Cardiac atrium fibroblast (primary cell): ENCODE measurements around a stretch of chr10.

- RAMPAGE, long total RNA: no peak
Measured at GRCh38 chr10:110215746-110216271, 8.4 kb downstream of the MXI1 start.

- RAMPAGE, long total RNA: no peak
Measured at GRCh38 chr10:110244982-110246097, 37.9 kb downstream of the MXI1 start.

GRCh38 chr10:110651548-110651899 is 7.4 kb downstream of the RBM20 start:
- RAMPAGE, long total RNA: no peak

- RAMPAGE, long total RNA: no peak
Measured at GRCh38 chr10:110680865-110681477, 36.8 kb downstream of the RBM20 start.

GRCh38 chr10:110827660-110828307 is 43.9 kb upstream of the PDCD4 start:
- RAMPAGE, long total RNA: no peak

GRCh38 chr10:110843695-110844512 is 27.8 kb upstream of the PDCD4 start:
- RAMPAGE, long total RNA: no peak

- RAMPAGE, long total RNA: no peak
Measured at GRCh38 chr10:110860450-110861279, 11.1 kb upstream of the PDCD4 start.

DNA sequence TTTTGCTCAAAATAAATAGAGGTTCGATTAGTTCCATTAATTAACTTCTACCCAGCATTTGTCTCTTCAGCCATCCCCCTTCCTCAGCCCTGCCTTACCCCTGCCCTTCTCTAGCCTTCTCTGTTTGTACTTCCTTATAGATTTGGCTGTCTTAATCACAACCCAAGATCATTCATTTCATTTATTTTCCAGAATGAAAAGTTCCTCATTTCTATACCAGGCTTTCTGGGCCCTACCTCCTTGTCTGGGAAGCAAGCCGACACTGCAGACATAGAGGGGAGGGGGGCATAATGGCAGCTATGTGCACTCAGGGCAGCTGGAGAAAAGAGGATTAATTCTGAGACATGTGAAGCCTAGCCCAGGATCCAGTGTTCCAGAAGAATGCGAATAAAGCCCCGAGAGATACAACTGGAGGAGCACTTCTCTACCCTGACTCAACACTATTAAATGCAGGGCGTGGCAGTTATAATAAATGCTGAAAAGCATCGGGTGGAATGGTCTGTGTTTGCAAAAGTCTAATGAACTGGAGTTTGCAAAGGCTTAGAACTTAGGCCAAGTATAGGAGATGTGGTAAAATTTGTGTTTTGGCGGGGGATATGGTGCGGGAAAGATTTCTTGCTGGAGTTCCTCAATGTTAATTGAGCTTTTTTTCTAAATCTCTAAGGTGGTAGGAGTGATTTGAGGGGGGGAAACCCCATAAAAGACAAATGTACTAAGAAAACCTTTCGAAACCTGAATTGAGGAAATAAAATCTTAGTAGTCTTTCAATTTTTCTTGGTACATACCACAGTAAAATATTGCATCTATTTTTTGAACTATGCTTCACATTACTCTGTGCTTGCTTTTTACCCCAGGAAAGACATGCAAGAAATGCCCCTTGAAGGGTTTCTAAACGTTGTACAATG is 6.2 kb upstream of the PDCD4 start:
- RAMPAGE, long total RNA: no peak

- RAMPAGE, long total RNA: no peak
Measured at GRCh38 chr10:110895759-110896708, 22.9 kb downstream of the BBIP1 start.

DNA sequence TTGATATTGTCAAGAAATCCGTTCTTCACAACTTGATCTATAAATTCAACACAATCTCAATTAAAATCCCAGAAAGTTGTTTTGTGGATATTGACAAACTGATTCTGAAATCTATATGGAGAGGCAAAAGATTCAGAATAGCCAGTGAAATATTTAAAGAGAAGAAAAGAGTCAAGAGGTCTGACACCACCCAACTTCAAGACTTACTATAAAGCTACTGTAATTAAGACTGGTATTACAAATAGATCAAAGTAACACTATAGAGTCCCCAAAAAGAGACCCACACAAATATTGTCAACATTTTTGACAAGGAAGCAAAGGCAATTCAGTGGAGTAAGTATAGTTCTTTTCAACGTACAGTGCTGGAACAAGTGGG is 52.3 kb upstream of the ADRA2A start:
- RAMPAGE, long total RNA: no peak

GRCh38 chr10:112265705-112266021 is 17.5 kb upstream of the TECTB start:
- RAMPAGE, long total RNA: no peak

DNA sequence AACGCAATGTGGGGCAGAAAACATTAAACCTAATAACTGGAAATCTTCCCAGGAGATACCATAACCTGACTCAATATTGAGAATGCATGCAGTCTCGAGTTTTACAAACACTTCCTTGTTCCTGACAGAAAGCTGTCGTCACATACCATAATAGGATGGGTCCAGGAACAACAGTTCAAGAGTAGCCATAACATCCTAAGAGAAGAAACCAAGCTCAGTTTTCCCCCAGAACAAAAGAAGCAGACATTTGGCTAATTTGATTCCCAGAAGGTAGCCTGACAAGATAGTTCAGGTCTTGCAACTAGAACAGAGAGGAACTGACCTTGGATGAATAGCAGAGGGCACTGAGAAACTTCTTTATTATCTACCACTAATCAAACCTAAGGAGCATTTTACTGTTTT is 38.7 kb upstream of the ACSL5 start:
- RAMPAGE, long total RNA: no peak

GRCh38 chr10:112413112-112413518 is 33.6 kb downstream of the ZDHHC6 start:
- RAMPAGE, long total RNA: no peak

- RAMPAGE, long total RNA: no peak
Measured at GRCh38 chr10:112526929-112527327, 79.9 kb downstream of the VTI1A start.

DNA sequence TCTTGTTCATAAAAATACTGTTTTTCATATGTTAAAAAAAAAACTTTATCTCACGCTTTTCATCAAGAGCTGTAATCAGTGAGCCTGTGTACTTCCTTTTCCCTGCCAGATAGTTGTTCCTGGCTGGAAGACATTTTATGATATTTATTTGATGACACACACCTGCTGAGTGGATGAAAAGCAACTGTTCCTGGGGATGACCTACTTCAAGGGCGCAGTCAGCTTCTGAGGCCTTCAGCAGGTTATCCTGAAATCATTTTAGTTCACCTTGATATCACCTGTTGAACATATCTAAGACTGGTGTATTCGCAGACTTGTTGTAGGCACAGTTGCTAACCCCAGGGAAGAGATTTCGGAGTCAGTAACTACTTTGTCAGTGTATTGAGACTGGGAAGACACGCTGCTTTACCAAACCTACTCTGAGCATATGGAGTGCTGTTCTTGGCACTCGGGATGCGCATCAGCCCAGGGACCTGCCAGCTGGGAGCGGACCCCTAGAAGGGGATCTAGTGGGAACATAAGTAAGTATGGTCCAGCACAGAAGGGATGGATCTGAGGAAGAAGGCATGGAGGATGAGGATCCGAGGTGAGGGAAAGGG is 234.4 kb upstream of the TCF7L2 start:
- RAMPAGE, long total RNA: no peak

- RAMPAGE, long total RNA: no peak
Measured at GRCh38 chr10:112728828-112729538, 221.1 kb upstream of the TCF7L2 start.

DNA sequence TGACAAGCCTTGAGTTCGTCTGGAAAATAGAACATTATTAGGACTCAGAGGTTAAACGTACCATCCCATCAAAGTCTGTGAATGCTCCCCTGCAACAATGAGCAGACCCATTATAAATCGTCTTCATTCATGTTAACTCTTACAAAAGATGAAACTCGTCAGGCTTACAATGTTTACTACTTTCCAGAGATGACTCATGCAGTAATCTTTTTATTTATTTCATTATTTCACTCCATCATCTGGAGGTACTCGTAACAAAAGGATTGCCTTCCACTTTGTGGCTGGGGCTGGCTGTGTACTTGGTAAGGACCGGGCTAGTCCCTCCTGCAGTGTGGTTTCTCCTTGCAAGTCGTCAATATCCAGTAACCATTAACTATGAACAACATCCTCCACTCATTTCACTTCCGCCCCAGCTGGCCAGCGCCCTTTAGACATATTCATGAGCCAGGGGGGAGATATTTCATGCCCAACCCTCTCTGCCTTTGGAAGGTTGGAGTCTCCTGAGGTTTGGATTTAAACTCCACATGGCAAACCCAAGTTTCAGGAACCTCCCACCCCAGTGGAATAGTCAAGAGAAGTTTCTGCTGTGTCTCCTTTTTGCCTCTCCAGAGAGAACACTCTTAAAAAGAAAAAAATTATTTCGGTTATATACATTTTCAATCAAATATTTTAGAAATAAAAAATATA is 206.8 kb upstream of the TCF7L2 start:
- RAMPAGE, long total RNA: no peak

DNA sequence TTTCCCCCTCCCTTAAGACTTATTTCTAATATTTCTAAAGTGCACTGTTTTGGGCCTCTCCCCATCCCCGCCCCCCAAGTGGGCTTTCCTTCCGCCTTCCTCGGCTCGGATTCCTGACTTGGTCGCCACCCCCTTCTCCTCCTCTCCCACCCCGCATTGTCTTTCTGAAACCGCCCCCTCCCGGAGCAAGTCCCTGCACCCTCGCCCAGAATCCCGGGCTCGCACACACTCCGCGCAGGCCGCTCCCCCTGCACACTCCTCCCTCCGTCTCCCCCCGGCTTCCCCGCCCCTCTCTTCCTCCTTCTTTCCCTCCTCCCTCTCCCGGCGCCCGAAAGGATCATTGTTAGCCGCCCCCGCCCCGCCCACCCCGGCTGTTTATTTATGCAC is 255 bp upstream of the TCF7L2 start:
- RAMPAGE, long total RNA: no peak

- RAMPAGE, long total RNA: no peak
Measured at GRCh38 chr10:112958176-112958805, 8.2 kb downstream of the TCF7L2 start.

GRCh38 chr10:112964469-112965030 is 14.5 kb downstream of the TCF7L2 start:
- RAMPAGE, long total RNA: no peak